Epithelial cell of proximal tubule (primary cell): Measurements from ENCODE around the gene SLC25A33.

GRCh38 chr1:8533228-8533518, 215.3 kb downstream of the SLC45A1 start:
- RAMPAGE, long total RNA = no peak
- RRBS = no CpG with 5 or more reads among the region's 3 CpGs

DNA sequence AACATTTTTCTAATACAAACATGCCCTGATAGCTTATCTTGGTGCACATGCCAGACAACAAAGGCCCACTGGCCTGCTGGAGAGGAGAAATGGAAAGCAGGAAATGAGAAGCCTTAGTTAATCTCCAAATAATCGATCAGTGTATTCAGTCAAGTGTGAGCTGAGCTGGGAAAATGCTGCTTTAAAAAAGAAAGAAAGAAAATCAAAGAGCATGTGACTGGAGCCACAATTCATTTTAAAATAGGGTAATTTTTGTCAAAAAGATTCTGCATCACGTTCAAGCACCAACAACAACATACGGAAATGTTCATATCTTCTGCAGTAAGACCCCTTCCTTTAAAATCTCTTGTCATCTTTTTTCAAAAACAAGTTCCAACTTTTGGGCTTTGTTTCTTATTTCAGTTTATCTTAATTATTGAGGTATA, 245.7 kb downstream of the RERE start:
- RAMPAGE, long total RNA = no peak
- RRBS = no CpG with 5 or more reads among the region's 3 CpGs

DNA sequence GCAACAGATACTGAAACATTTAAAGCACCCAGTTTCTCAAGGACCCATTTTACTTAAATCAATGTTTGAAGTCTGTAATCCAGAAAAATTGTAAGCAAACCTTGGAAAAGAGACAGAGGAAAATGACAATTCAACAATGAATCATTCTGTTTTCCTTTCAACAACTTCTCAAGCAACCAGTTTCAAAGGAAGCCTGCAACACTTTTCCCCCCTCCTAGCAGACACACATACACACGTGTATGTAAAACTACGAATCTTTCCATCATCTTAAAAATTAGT, 1.2 kb downstream of the RERE start:
- RAMPAGE, long total RNA = no peak
- RRBS = no CpG with 5 or more reads among the region's 2 CpGs

DNA sequence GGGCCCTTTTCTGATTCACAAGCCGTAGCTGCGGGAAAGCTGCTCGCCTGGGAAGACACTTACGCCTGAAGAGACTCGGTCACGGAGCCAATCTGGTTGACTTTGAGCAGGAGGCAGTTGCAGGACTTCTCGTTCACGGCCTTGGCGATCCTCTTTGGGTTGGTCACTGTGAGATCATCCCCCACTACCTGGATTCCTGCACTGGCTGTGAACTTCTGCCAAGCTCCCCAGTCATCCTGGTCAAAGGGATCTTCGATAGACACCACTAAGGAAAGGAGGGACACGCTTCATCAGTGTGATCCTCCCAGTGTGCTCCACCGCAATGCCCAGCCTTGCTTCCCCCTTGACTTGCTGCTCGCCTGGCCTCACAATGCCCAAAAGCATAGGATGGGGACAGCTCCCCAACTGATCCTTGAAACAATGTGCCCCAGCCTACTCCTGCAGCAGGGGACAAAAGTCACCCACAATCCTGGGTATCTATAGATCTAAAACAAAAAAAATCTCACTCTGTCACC, 14.6 kb downstream of the ENO1 start:
- RAMPAGE, long total RNA = no peak
- RRBS = no CpG with 5 or more reads among the region's 13 CpGs

- RAMPAGE, long total RNA = no peak
- RRBS = no CpG with 5 or more reads among the region's 9 CpGs
Measured at GRCh38 chr1:8889171-8889683, 10.7 kb upstream of the ENO1 start.

DNA sequence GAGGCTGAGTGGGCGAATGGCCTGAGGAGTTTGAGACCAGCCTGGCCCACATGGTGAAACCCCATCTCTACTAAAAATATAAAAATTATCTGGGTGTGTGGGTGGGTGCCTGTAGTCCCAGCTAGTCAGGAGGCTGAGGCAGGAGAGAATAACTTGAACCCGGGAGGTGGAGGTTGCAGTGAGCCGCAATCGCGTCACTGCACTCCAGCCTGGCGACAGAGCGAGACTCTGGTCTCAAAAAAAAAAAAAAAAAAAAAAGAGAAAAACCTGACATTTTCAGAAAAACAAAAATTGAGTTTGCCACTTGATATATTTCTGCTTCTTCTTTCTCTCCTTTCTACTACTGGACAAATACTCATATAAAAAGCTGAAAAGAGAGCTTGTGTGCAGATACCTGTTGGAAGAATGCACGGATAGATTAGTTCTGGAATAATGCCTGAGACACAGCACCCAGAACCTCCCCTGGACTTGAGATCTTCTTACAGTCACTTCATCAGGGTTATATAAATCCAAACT, 24.4 kb downstream of the CA6 start:
- RAMPAGE, long total RNA = no peak
- RRBS = no CpG with 5 or more reads among the region's 8 CpGs

- RAMPAGE, long total RNA = no peak
- RRBS = 89% methylated on average over 6 of the region's 23 CpGs
Measured at GRCh38 chr1:9066787-9067614, 2.4 kb downstream of the SLC2A5 start.

DNA sequence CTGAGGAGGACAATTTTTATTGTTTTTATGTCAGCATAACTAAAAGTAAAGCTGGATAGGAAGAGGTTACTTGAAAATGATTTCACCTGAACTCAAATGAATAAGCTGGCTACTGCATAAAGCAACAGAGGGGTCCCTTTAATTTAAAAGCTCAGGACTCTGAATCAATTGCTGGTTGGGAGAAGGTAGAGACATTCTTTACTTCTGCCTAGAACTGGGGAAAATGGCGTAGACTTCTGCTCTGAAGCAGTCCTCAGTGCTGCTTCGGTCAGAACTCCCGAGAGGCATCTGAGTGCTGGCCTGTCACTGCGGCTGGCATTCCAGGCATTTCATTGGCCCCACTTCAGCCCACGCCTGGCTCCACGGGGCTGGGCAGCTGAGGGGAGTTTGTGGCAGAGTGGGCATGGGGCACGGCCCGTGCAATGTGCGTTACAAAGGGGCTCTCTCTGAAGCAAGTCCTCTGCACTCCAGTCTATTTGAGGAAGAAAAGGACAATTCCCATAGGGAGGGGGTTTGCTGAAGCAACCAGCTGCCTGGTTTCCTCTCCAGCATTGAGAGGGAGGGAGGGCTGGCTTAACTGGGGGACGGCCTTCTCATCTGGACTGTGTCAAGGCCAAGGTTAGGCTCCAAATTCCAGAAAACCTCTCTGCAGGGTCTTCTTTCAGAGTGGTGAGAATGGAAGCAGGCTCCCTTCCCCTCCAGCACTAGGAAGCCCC, 20.9 kb upstream of the GPR157 start:
- RAMPAGE, long total RNA = no peak
- RRBS = no CpG with 5 or more reads among the region's 10 CpGs

DNA sequence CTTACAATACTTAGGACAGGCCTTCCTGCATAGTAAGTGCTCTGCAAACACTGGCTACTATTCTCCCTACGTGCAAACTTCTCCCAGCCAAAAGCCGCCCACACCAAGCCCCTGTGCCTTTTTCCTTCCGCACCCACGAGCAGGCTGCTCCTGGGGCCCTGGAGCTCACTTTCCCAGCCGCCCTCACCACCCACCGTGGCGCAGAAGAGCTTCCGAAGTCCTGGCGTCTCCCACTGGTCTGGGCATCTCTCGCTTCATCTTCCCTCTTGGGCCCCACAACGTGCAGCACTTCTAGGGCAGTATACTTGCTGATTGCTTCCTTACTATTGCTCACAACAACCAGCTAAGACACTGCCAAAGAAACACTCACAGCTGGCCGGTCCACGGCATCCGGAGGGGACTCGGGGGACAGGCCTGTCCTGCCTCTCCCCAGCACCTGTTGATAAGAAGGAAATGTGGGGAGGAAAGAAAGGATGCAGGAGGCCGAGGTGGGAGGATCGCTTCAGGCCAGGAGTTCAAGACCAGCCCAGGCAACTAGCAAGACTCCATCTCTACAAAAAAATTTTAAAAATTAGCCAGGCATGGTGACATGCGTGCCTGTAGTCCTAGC, 22.6 kb upstream of the GPR157 start:
- RAMPAGE, long total RNA = no peak
- RRBS = no CpG with 5 or more reads among the region's 18 CpGs

GRCh38 chr1:9232866-9233756, 1.5 kb upstream of the H6PD start:
- RAMPAGE, long total RNA = no peak
- RRBS = 12% methylated on average over 4 of the region's 23 CpGs

- RAMPAGE, long total RNA = no peak
- RRBS = 15% methylated on average over 4 of the region's 20 CpGs
Measured at GRCh38 chr1:9239326-9240472, 5.1 kb downstream of the H6PD start.

- RAMPAGE, long total RNA = no peak
- RRBS = no CpG with 5 or more reads among the region's 7 CpGs
Measured at GRCh38 chr1:9253770-9254144, 19.2 kb downstream of the H6PD start.

DNA sequence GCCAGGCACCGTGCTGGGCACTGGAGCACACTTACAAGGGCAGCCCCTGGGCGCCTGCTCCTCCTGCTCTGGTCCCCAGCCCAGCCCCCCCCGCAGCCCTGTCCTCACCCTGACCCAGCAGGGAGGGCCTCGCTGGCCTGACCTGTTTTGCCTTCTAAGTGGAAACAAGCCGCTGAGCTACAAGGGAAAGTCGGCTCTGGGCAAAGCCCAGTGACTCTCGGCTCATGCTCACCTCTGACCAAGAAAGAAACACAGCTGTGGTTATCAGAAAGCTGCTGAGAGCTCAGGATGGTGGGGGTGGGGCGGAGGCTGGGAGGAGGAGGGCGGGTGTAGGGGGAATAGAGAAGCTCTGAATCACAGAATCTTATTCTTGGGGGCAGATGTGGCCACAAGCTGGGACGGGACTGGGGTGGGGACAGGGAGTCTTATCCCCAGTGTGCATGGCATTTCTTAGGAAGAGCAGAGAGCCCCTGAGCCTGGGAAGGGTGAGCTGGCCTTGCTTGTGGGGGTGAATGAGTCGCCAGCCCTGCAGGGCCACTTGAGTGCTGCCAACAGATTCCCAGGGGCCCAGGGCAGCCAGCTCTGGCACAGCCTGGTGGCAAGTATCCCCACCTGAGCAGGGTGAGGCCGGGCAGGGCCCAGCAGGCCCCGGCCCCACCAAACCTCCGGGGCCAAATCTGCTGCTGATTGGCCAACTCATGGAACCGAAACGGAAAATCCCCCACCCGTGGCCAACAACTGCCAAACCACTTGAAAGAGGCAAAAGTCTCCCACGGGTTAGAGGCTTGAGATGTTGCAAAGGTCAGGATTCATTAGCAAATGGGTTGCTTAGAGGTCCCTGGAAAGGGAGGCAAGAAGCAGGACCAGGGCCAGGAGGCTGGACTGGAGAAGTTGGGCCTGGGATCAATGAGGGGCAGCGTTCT, 120.6 kb downstream of the SPSB1 start:
- RAMPAGE, long total RNA = no peak
- RRBS = no CpG with 5 or more reads among the region's 19 CpGs

DNA sequence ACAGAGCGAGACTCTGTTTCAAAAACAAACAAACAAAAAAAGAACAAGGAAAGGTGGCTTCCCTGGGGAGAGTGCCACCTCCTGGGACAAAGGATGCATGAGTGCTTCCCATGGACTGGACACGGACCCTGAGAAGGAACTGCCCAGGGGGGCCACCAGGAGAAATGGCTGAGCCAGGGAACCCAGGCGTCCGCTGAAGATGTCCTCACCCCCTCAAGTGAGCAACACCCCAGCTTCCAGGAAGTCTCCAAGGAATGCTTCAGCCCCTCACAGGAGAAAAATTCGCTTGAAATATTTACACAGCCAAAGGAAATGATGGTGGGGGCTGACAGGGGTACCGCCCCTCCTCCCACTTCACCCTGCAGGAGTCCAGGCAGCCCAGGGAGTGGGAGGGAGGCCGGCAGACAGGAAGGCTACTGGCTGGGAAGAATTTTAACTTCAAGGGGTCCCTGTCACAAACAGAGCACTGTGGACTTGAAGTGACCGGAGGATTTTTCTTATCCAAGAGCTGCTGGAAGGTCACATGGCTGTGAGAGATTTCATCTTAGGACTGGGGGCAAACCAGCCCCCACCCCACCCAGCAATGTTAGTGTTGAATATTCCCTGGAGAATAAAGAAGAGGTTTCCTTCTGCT, 90.9 kb upstream of the SLC25A33 start:
- RAMPAGE, long total RNA = no peak
- RRBS = 54% methylated on average over 2 of the region's 8 CpGs

- RAMPAGE, long total RNA = no peak
- RRBS = no CpG with 5 or more reads among the region's 16 CpGs
Measured at GRCh38 chr1:9459668-9460559, 79.4 kb upstream of the SLC25A33 start.

DNA sequence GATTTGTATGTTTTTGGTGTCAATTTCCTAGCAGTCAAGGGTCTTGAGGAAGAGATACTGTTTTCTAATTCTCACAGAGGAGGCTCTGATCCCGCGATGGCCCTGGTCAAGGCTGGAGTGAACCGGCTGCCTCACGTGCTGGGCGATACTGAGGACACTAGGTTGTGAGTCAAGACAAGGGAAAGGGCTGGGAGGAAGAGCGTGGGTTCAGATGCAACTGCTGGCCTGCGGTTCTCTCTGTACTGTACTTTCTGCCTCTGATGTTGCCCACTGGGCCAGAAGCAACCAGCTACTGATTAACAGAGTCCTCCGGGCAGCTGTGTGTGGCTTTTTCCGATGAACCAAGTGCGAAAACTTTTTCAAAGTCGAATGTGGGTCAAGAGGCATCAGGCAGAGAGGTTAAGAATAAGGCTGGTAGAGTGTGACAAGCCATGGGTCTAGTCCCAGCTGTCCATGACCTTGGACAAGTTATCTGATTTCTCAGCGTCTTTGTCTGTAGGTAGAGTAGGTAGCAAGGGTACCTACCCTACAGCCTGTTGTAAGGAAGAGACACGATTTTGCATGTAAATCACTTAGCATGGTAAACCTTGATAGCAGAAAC, 38.1 kb upstream of the SLC25A33 start:
- RAMPAGE, long total RNA = no peak
- RRBS = no CpG with 5 or more reads among the region's 13 CpGs

DNA sequence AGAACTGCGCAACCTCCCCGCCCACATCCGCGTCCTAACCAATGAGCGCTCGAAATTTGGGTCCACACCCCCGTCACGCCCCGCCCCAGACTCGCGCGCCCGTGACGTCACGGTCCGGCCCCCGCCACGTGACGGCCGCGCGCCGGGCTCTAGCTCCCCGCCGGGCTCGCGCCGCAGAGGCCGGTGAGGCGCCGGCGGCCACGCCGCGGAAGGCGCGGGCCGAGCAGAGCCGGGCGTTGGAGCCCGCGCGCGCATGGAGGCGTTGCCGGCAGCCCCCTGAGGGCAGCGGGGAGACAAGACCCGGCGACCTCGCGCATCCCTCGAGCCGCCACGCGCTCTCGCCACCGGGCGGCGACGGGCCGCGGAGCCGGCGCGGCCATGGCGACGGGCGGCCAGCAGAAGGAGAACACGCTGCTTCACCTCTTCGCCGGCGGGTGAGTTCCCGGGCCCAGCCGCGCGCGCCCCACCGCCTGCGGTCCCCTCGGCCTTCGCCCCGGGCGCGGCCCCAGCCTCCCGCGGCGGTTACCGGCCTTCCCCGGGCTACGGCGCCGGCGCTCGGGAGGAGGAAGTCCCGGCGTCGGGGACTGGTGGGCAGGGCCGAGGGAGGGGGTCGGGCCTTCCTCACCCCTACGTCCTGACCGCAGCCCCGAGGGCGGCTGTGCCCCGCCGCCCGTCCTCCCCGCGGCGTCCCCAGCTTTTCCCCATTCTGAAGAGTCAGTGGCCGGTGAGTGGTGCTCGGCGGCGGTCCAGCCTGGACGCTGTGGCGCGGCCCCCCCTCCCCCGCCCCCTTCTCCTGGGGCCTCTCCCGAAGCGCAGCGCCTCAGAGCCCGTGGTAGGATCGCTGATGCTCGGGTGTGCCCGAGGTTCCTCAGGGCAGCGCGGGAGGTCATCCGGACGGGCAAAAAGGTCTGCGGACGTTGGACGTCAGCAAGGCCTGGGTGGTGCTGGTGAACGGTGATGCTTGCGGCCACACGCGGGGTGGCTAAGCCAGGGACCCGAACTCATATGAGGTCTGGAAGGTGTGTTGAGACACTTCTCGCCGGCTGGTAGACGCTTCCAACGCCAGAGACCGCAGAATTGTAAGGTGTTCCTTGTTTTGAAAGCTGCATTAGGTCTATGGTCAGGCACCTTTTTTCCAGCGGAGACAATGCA, at the start of gene SLC25A33:
SLC25A33 (plus strand) TSS at position 152 of the 1,152 bp plus-strand sequence.
- RAMPAGE, long total RNA = no peak
- RRBS = 2% methylated on average over 26 of the region's 142 CpGs

DNA sequence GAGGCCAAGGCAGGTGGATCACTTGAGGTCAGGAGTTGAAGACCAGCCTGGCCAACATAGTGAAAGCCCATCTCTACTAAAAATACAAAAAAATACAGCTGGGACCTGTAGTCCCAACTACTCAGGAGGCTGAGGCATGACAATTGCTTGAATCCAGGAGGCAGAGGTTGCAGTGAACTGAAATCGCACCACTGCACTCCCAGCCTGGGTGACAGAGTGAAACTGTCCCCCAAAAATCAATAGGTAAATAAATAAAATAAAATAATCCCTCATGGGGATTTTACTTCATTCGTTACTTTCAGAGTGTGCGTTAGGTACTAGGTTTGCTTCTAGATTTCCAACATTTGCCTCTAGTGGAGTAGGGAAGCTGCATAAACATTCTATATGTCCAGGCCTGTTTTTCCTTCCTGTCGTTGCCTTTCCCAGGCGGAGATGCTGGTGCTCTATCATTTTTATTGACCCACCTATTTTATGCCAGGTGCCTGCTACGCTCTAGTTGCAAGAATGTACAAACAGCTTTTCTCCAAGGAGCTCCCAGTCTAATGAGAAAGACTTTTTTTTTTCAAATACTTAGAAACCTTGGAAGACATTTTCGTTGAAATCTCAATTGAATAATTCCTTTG, 12.0 kb downstream of the SLC25A33 start:
- RAMPAGE, long total RNA = no peak
- RRBS = no CpG with 5 or more reads among the region's 7 CpGs

GRCh38 chr1:9688962-9689738, 37.6 kb downstream of the PIK3CD start:
- RAMPAGE, long total RNA = no peak
- RRBS = 2% methylated on average over 46 of the region's 77 CpGs

DNA sequence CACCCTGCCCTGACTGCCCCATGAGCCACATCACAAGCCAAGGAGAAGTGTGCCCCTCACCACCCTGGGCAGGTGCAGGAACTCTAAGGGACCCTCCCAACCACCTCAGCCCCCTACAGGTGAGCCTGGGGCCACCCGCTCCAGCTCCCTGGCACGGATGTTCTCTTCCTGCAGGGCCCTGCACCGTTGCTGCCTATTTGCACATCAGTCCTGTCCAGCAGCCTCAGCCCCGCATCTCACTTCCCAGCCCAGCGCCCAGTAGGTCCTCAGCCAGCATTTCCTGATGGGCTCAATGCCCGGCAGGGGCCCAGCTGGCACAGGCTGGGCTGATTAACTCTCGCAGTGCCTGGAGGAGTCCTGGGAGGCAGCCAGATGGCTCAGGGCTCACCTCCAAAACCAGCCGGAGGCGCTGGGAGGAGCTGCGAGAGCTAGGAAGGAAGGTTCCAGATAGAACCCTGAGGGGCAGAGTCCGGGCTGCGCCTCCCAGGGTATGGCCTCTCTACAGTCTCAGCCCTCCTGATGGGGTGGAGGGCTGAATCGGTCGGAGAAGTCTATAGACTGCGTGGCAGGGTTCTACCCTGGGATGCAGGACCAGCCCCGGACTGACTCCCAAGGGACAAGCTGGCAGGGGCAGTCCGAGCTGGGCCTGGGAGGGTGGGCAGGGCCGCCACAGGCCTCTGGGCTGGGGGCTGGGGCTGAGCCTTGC, 19.1 kb upstream of the CLSTN1 start:
- RAMPAGE, long total RNA = no peak
- RRBS = 58% methylated on average over 5 of the region's 18 CpGs